UCH-1 (cell line): ENCODE results near the genes SREBF1, LLGL1 and SLC5A10.

- RRBS: 79% methylated on average over 7 of the region's 15 CpGs
These were observed 30.5 kb downstream of the RAI1 start for GRCh38 chr17:17711661-17712346.

DNA sequence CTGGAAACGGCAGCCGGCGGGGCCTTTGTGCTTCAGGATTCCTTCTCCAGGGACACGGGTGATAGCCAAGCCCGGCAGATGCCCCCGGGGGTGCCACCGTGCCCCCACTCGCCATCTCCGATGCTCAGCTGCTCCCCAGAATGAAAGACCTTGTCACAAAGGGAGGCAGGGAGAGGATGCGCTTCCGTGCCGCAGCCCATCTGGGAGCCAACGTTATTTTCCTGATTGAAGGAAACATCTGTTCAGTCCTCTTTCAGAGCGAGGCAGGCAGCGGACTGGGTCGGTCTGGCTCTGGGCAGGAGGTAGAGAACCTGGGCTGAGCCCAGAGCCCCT is 64.8 kb downstream of the RAI1 start:
- RRBS: 97% methylated on average over 4 of the region's 16 CpGs

- RRBS: no CpG with 5 or more reads among the region's 12 CpGs
These were observed 31.0 kb downstream of the SREBF1 start for GRCh38 chr17:17805574-17806342.

DNA sequence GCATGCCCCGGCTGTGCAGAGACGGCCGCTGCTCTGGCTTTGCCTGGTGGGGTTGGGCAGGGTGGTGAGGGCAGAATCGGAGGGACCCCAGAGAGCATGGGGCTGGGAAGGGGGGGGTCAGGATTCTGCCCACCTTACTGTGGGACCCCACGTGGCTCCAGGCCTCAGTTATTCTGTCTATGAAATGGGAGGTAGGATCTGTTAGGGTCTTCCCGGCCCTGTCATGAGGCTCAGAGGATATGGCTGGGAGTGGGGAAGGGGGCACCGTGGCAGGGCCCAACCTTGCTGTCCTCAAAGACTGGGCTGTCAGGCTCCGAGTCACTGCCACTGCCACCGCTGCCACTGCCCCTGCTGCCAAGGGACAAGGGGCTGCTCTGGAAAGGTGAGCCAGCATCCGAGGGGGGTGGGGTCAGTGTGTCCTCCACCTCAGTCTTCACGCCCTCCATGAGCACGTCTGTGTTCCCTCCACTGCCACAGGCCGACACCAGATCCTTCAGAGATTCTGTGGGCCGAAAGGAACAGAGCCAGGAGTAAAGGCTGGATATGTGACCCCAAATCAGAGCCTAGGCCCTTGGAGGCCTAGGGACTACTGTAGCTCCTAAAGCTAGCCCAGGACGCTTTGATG is 19.3 kb downstream of the SREBF1 start:
- RRBS: 97% methylated on average over 1 of the region's 15 CpGs

DNA sequence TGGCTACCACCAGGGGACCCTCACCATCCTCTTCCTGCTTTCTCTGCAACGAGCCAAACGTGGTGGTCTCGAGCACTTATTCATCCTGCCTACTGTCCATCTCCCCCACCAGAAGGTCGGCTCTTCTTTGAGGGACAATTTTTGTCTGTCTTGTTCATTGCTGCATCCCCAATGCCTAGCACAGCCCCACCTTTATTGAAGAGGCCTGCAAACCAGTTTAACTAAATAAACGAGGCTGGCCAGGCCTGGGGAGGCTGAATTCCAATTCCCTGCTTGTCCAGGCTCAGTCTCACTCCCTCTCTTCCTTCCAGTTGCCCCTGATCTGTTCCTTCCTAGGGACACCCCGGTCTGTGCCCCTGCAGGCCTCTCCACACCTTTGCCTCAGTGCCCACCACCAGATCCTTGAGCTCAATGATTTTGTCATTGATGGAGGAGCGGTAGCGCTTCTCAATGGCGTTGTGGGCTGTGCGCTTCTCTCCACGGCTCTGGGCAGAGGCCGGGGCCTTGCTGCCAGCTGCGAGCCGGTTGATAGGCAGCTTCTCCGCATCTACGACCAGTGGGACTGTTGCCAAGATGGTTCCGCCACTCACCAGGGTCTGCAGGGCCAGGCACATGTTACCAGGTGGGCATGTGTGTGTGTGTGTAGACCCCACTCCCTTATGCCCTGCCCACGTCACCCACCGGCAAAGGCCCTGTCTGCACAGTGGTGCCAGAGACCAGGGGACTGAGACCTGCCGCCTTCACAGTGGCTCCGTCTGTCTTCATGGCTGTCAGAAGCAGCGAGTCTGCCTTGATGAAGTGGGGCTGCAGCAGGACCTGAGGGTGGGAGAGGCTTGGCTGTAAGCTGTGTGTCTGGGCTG is 17.9 kb downstream of the SREBF1 start:
- RRBS: no CpG with 5 or more reads among the region's 22 CpGs

DNA sequence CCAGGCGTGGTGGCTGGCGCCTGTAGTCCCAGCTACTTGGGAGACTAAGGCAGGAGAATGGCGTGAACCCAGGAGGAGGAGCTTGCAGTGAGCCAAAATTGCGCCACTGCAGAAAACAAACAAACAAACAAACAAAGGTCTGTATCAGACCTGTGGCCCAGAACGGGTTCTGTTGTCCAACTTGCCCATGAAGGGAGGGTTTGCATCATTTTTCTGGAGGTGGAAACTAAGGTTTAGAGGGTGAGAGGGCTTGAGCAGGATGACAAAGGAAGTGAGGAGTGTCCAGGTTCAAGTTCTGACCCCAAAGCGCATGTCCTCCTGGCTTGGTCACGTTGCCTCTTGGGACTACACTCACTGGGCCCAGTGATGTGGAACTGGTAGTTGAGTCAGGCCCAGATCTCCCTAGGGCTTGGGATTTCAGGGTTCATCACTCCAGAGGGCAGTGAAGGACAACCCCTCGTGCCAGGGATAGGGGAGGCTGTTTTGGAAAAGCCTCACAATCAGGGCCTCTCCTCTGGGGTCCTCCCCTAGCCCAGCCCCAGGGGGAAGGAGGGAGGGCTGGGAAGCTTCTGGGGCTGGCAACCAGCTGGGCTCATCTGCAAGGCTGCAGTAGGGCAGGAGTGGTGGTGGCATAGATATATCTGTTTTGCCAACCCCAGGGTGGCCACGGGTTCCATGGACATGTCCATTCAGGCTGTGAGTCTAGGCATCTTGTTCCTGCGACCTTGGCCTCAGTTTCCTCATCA is 1.7 kb downstream of the SREBF1 start:
- RRBS: no CpG with 5 or more reads among the region's 10 CpGs

DNA sequence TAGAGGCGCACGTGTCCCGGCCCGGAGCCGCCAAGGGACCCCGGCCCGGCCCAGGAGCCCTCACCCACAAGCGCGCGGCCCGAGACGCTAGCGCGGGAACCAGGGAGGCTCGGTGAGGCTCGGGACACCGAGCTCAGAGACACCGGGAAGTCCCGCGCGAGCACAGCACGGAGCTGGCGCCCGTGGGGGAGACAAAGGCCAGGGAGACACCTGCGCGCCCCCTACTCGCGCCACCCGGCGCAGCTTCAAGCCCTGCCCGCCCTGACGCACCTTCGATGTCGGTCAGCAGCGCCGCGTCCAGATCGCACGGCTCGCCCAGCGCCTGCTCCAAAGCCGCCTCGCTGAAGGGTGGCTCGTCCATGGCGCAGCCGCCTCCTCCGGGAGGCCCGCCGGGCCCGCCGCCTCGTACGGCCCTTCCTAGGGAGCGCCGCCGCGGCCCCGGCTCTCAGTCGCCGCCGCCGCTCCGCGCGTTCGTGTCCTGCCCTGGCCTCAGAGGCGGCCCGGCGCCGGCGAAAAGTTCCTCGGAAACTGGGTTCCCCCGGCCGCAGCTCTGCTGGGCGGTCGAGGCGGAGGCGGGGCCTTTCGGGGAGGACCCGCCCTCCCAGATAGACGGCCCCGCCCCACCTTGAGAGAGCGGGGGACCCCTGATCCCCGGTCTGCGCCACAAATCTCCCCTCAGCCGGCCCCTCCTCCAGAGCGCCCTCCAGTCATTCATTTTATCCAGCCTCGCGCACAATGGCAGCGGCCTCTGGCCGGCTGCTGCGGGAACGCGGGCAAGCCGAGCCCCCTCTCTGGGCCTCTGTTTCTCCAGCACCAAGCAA is at the start of gene SREBF1:
Gene SREBF1 (minus strand): TSS at position 530 of the 821 bp plus-strand sequence.
- RRBS: 9% methylated on average over 39 of the region's 95 CpGs

GRCh38 chr17:17837822-17838884 is 1.4 kb upstream of the SREBF1 start:
- RRBS: no CpG with 5 or more reads among the region's 10 CpGs

DNA sequence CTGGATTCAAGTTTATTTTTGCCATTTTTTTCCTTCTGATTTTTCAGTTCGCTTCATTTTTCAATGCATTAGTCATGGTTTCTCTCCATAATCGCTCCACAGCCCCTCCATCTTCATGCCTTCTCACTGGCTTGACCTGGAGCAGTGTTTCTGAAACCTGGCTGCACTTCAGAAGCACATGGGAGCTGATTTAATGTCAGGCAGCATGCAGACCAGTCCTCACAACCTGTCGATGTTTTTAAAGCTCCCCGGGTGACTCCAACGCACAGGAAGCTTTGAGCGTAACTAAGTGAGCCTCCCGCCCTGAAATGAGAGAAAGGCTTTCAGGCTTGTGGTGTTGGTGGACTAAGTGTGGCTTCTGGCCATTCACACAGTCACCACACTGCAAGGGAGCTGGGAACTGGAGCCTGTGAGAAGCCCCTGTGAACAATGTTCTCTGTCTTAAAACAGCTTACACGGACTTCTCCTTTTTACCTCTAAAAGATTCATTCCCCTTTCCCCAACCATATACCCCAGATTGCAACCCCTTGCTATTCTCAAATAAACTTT is 16.8 kb upstream of the DRG2 start:
- RRBS: no CpG with 5 or more reads among the region's 8 CpGs

DNA sequence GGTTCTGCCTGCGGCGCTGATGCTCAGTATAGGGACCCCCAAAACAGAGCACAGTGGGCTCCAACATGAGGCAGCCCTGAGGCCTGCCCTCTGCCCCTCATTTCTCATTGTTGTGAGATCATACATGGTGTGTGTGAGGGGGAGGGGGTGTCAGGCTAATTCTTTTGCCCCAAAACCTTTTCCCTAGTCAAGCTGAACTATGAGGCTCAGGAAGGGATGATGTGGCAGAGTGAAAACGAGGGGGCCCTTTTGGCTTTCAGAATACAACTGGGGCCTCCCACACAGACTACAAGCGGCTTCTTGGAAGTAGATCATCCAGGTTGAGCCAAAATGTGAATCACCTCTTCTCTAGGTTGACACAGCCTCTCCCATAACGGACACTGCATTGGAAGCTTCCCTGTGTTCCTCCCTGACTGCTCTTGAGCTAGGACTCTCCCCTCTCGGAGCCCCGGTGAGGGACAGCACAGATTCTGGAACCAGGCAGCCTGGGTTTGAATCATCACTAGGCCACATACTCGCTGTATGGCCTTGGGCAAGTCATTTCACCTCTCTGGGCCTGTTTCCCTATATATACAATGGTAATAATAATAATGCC is 2.3 kb upstream of the ALKBH5 start:
- RRBS: no CpG with 5 or more reads among the region's 8 CpGs

DNA sequence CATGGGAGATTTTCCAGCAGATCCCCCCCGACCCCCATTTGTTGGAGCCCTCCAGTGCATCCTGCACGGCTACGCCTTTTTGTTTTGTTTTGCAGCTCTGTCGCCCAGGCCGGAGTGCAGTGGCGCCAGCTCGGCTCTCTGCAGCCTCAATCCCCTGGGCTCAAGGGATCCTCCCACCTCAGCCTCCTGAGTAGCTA is 1.2 kb upstream of the ALKBH5 start:
- RRBS: no CpG with 5 or more reads among the region's 7 CpGs

- RRBS: no CpG with 5 or more reads among the region's 8 CpGs
These were observed 3.0 kb downstream of the ALKBH5 start for GRCh38 chr17:18186254-18187301.

GRCh38 chr17:18225132-18226566 is at the start of gene LLGL1:
Gene LLGL1 (plus strand): TSS chr17:18225635.
- RRBS: 3% methylated on average over 76 of the region's 127 CpGs

DNA sequence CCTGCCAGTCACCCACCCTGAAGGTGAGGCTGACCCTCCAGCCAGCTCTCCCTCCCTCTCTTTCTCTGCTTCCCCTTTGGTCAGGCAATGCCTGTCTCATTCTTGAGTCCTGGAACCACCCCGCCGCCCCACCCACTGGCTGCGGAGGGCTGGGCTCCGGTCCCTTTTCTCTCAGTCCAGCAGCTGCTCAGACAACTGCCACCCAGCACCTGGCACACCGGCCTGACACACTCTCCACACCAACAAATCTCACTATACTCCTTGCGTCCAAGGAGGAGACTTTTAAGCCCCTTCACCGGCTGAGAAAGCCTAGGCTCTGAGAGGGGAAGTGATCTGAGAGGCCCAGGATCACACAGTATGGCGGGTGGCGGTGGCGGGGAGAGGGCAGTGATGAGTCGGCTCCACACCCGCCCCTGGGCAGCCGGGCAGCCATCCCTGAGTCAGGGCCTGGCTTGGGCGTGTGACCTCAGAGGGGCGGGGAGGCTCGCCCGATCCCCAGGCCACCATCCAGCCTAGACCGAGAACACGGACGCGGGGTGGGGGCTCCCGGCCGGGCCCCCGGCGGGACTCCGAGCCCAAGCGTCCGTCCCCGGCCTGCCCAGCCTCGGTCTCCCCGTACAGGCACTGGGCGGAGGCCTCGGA is 589 bp downstream of the FLII start:
- RRBS: 8% methylated on average over 7 of the region's 33 CpGs

GRCh38 chr17:18718659-18719264 is 25.1 kb upstream of the FBXW10 start:
- RRBS: no CpG with 5 or more reads among the region's 6 CpGs

DNA sequence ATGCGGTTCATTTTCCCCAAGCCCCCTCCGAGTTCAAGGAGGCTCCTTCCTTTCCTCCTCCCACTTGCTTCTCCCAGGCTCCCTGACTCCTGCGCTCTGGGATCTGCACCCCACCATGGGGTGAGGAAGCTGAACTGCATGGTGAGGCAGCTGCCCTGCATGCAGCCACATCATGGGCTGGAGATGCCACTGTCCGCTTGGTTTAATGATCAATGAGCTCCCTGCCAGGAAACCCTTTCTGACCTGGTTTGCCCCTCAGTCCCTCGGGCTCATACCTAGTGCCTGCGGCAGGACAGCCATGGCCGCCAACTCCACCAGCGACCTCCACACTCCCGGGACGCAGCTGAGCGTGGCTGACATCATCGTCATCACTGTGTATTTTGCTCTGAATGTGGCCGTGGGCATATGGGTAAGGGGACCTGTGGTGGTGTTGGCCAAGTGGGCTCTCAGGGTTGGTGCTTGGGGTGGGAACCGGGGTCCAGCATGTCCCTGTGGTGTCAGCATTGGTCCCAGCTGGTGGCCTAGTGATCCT is at the start of gene SLC5A10:
Gene SLC5A10 (plus strand): TSS at position 258 of the 532 bp plus-strand sequence.
- RRBS: no CpG with 5 or more reads among the region's 14 CpGs

DNA sequence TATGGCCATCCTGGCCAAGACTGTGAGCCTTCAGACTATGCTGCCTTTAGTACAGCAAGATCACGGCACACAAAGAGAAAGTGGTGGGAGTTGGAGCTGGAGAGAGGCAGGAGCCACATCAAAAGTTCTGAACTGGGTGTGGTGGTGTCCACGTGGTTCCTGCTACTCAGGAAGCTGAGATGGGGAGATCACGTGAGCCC is 3.6 kb downstream of the SLC5A10 start:
- RRBS: no CpG with 5 or more reads among the region's 3 CpGs

DNA sequence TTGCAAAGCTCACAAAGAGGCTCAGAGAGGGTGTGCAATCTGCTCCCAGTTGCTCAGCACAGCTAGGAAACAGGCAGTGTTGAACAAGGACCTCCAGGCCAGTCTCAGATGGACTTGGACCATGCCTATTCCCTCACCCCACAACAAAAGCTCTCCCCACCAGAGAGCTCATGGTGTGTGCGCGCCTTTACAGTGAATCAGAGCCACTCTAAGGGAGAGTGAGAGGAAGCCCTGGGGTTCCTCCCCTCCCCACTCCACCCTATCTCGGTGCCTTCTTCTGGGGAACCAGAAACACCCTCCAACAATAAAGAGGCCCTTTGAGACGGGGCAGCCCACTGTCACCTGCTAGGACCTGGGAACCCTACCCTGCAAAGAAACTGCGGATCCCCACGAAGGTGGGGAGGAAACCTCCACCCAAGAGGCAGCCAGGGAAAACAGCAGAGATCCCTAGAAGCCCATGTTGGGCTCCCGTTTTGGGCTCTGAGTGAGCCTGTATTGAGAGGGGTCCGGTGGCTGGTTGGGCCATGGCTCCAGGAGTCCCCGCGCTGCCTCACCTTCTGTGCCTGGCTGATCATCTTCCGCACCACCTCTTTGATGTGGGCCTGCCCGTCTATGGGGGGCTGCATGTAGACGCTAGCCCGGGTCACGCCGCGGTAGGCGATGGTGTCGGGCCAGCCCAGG is 1.5 kb downstream of the FAM83G start:
- RRBS: no CpG with 5 or more reads among the region's 19 CpGs

GRCh38 chr17:19247315-19248078 is 10.3 kb downstream of the EPN2 start:
- RRBS: no CpG with 5 or more reads among the region's 3 CpGs

DNA sequence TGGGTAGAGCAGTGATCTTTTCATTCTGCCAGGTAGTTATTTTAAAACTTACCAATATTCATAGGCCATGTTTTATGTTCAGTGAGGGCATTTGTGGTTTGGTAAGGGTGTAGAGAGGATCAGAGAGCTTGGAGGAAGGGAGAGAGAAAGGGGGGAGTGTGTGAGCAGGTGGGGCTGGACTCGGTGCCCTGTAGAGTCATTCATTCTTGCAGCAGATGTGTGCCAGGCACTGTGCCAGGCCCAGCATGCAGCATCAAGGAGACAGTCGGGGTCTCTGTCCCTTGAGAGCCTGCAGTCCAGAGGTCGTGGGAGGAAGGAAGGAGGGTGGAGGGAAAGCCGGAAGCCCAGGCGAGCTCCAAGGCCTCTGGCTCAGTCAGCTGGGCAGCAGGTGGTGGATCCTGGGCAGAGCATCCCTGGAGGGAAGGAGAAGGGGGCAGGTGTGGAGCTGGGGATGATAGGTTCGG is 27.4 kb downstream of the EPN2 start:
- RRBS: no CpG with 5 or more reads among the region's 6 CpGs